ENCODE data around the genes SYTL4, BTK, TMSB15A and CLDN2.

GRCh38 chrX:97310381-97310798, 426.7 kb downstream of the RPA4 start:
- RRBS, result no CpG with 5 or more reads among the region's 9 CpGs

GRCh38 chrX:100651989-100652504, 8.0 kb downstream of the SRPX2 start:
- RRBS, result no CpG with 5 or more reads among the region's 2 CpGs

- RRBS, result 3% methylated on average over 8 of the region's 18 CpGs
These were observed at the start of gene SYTL4 for GRCh38 chrX:100732024-100732601. TSS of gene SYTL4 (minus strand) at chrX:100732121.

DNA sequence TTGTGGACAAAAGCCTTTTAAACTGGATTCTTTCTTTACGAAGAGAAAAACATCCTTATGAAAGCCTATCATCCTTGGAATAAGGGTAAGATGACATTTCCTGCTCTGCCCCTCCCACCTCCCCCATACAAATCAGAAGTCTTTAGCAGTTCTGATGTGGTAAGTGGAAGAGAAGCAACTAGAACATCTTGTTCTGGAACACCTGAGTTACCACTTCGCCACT, 4.4 kb downstream of the XKRX start:
- RRBS, result no CpG with 5 or more reads among the region's 2 CpGs

DNA sequence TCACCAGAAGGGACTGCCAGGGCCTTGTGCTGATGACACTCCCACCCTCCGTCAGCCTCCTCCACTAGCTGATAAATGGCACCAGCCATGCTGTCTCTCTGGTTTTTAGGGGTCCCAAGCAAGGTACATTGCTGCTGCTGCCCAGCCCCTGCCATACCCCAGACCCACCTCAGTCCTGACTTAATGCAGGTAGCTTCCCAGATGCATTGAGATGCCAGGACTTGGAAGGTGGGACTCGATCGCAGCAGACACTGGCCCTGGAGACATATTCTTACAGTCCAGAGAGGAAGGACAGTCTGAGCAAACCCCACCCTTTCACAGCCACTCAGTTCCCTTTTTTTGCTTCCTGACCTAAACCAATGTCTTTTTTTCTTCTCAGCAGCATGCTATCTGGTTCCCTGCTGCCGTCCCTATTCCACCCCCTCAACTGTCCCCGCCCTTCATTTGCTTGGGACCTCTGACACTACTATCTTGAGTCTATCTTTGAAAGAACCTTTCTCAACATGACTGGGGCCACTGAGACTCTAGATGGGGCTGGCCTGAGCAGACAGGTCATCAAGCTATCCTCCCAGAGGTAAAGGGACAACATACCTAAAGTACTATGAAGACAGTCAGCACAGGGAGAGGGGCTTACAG, at the start of gene BTK:
TSS of gene BTK (minus strand) at position 298 of the 636 bp plus-strand sequence.
- RRBS, result no CpG with 5 or more reads among the region's 5 CpGs

DNA sequence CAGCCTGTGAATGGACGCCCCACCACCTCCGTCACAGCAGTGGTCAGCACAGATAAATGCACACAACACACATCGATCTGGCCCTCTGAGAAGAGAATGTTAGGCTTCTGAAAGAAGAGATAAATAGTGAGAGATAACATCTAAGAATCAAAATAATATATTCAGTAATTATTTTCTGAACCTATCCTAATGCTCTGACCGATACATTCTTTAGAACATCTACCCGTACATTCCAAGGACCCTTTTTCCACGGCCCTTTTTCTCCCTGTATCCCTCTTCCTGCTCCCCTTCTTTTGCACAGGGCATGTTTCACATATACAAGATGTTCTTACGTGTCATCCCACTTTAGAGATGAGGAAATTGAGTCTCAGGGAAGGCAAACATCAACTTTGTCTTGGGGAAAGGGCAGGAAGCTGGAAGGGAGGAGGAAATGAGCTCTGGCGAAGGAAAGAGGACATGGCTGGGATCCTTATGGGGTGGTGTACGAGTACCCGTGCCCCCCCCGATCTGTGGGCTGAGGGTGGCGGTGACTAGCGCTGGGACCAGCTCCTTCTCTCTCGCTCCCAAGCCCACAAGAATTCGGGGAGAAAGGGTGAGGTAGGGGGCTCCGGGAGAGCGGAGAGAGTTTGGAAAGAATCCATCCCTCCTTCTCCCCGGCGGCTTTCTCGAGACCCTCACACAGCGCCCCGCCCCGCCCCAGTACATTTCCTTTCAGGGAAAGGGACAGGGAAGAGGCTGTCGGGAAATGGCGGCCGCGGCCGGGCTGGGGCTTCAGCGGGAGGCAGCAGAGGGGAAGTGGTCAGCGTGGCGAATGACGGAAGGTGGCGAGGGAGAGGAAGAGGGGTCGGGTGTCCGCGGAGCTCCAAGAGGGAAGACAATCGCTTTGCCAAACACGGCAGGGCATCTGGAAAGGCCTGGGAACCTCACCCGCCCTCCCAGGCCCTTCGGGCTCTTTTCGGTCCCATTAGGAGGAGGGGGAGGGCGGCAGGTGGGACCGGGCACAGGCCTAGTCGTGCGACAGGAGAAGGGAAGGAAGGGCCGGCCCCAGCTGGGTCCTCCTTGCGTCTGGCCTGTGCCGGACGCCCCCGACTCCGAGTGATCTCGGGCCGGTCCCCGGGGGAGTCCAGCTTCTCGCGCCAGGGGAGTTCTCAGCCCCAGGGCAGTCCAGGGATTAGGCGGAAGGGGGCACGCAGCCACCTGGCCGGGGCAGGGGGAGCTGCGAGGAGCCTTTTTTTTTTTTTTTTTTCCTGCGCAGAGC, 10.0 kb downstream of the HNRNPH2 start:
- RRBS, result 5% methylated on average over 3 of the region's 61 CpGs

DNA sequence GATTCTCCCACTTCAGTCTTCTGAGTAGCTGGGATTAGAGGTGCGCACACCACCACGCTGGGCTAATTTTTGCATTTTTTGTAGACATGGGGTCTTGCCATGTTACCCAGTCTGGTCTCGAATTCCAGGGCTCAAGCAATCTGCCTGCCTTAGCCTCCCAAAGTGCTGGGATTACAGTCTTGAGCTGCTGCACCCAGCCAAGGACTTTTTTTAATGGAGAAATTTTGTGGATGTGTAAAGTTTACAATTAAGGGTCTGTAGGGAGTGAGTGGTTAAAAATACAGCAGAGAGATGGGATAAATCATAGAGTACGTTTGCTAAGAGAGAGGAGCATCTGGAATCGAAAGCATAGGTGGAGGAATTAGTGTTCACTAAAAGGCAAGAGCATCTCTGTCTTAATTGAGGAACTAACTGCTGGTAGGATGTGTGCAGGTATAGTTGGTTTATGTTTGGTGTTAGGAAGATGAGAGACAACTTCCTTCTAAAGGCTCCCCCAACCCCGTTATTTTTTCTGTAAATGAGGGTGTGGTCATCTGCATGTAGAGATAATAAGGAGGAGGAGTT, 18.0 kb downstream of the HNRNPH2 start:
- RRBS, result no CpG with 5 or more reads among the region's 6 CpGs

DNA sequence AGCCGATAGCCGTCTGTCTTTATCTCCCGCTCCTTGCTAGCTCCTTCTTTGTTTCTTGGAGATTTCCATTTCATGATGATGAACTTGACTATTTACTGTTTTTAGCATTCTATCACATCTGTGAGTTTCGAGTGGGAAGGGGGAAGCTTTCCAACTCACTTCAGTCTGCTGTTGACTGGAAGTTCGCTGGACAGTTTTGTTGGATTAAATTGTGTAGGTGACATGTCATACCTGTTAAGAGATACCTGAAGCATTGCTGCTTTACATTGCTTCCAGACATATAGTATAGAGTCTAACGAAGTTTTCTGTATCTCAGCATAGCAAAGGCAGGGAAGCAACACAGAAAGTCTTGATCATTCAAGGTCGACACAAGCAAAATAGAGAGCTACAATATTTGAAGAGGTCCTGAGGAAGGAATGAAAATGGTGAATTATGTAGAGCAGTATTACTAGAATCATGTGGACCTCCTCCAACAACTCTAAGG, 15.3 kb downstream of the ARMCX3 start:
- RRBS, result no CpG with 5 or more reads among the region's 7 CpGs

GRCh38 chrX:101658262-101659003, 1.2 kb downstream of the ARMCX2 start:
- RRBS, result no CpG with 5 or more reads among the region's 22 CpGs

GRCh38 chrX:101930218-101930621, 1.6 kb downstream of the ZMAT1 start:
- RRBS, result no CpG with 5 or more reads among the region's 1 CpG

DNA sequence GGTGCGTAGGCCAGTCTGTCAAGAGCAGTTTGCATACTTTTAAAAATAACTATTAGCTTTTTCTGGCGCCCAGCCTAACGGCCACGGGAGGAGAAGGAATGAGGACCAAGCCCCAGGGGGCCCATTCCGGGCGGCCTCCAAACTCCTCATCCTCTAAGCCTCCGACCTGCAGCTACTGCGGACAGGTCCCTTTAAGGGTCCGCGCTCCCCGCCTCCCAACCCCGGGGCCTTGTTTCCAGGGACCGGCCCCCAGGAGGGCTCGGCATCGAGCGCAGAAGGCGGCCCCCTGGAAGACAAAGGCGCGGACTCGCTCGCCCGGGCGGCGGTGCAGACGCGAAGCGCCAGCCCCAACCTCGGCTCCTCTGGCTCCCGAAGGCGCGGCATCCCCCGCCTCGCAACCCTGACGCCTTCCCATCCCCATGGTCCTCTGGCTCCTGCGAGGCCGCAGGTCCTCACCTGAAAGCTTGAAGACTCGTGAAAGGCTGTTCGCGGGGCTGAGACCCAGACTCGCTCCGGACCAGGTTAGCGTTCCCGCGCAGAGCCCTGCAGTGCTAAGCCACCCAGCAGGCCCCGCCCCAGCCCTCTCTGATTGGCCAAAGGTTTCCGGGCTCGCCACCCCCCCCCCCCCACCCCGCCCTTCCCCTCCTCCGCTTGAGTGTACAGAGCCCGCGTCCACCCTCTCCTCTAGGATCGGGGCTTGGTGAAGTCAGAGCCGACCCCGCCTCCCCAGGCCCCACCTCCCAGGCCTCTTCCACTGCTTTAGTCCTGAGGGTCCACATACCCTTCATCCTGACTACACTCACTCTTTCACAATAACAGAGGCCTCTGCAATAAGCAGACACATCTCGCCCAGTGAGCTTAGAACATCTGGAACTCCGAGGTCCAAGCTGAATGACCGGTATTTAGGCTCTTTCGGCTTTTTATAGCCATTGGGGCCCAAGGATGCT, at the start of gene TMSB15A:
TSS of gene TMSB15A (minus strand) at position 530 of the 947 bp plus-strand sequence.
- RRBS, result 3% methylated on average over 17 of the region's 58 CpGs

- RRBS, result no CpG with 5 or more reads among the region's 3 CpGs
These were observed 3.6 kb downstream of the GPRASP1 start for GRCh38 chrX:102654811-102655266.

DNA sequence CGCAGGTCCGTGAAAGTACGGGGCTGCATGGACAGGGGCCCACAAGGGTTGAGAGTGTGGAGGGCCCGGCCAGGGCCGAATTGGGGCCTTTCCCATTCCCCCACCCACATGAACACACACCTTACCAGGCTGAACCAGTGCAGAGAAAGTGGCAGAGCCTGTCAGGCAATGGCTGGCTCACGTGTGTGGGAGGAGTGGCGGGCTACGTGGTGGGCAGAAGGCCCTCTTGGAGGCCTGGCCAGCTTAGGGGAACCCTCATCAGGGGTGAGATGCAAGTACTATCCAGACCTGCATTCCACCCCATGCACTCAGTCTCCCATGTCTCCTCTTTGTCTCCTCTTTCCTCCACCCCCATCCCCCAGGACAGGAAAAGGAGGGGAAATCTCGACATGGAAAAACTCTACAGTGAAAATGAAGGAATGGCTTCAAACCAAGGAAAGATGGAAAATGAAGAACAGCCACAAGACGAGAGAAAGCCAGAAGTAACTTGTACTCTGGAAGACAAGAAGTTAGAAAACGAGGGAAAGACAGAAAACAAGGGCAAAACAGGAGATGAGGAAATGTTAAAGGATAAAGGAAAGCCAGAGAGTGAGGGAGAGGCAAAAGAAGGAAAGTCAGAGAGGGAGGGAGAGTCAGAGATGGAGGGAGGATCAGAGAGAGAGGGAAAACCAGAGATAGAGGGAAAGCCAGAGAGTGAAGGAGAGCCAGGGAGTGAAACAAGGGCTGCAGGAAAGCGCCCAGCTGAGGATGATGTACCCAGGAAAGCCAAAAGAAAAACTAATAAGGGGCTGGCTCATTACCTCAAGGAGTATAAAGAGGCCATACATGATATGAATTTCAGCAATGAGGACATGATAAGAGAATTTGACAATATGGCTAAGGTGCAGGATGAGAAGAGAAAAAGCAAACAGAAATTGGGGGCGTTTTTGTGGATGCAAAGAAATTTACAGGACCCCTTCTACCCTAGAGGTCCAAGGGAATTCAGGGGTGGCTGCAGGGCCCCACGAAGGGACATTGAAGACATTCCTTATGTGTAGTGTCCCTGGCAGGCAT, 1.3 kb downstream of the TCEAL4 start:
- RRBS, result no CpG with 5 or more reads among the region's 14 CpGs

DNA sequence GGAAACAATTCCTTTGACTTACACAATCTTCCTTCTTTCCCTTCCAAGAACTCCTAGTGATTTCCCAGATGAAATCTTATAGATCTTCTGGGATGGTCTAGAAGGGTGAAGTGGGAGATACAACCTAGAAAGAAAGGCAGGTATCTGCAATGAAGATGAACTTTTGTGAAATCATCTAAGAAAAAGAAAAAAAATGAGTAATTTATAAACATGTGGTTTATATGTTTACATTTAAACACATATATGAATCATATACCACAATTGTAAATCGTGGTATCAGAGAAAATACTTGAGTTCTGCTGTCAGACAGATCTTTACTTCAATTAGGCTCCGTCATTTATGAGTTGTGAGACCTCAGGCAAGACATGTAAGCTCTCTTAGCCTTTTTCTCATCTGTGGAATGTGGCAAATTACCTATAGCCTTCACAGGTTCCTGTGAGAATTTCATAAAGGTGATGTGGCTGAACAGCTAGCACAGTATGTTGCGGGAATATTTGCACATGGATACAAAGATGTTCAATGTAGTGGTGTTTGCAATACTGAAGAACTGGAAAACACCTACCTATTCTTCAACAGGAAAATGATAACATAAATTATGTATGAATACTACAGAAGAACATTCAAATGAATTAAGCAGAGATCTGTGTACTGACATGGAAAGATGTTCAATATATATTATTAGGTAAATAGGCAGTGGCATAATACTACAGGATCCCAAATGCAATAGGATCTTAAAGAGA, 7.9 kb downstream of the MORF4L2 start:
- RRBS, result no CpG with 5 or more reads among the region's 3 CpGs

DNA sequence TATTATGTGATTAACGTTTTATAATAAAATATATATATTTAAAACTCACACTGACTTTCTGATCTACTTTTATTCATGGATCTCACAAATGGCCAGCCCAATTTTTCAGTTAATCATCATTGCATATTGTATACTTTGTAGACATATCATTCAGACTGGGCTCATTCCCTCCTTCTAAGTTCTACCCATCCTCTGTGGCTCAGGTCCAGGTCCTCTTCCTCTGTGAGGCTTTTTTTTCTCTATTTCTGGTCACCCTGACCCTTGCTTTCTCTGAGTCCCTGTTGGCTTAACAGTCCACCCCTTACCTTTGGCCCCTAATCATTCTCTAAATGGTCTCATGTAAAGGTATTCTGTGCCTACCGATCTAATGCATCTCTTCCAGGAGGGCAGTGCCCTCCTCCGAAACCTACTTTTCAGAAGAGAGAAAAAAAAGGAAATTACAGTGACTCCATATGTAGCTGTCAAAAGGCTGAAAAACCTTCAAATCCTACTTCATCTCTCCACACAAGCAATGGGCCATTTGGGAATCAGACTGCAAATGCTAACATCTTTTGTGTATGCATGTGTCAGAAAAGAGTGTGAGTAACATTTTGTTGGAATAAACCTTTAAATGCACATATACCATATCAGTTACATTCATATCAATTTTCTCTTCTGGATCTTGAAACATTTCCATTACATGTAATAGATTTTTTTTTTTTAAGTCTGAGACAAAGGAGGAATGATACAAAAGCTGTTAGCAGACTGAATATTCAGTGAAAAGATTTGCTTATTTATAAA, 2.7 kb downstream of the MORF4L2 start:
- RRBS, result no CpG with 5 or more reads among the region's 3 CpGs

DNA sequence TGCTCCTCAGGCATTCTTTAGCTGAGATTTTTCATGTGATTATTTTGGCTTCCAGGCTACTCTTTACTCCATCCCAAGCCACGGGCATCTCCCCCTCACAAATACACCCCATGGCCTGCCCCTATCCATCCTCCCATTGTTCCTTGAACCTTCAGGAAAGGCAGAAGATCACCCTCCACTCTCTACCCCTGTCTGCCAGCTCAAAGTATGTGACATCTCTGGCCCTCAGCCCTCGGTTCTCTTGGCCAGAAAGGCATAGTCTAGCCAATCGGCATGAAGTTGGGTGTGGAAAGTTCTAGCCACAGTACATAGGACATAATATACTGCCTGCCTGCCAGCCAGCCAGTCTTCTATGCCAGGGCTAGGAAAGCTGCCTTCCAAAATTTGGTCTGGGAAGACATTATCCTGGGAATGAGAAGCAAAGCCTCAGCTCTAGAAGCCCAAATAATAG, 3.2 kb upstream of the PLP1 start:
- RRBS, result no CpG with 5 or more reads among the region's 3 CpGs

- RRBS, result no CpG with 5 or more reads among the region's 26 CpGs
These were observed 971 bp downstream of the ZCCHC18 start for GRCh38 chrX:104113139-104113848.

DNA sequence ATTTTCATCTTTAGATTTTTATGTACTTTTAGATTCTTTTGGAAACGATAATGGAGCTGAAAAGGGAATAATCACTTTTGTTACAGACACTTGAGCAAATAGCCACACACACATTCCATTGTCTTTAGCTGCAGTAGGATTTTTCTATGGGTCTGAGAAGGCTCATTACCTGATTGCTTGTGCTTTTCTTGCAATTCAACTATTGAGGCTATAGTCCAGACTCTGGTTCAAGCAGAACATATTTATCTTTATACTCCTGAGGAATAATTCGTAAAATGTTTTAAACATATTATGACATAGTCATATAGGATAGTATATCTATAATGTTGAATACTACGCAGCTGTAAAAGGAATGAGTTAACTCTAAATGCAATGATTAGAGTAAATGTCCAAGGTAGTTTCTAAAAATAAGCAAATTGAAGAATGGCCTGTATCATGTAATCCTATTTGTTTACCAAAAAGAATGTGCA, 1.3 kb downstream of the PWWP3B start:
- RRBS, result no CpG with 5 or more reads among the region's 3 CpGs

GRCh38 chrX:106920204-106920462, at the start of gene CLDN2:
TSS of gene CLDN2 (plus strand) at chrX:106920402.
- RRBS, result no CpG with 5 or more reads among the region's 3 CpGs

DNA sequence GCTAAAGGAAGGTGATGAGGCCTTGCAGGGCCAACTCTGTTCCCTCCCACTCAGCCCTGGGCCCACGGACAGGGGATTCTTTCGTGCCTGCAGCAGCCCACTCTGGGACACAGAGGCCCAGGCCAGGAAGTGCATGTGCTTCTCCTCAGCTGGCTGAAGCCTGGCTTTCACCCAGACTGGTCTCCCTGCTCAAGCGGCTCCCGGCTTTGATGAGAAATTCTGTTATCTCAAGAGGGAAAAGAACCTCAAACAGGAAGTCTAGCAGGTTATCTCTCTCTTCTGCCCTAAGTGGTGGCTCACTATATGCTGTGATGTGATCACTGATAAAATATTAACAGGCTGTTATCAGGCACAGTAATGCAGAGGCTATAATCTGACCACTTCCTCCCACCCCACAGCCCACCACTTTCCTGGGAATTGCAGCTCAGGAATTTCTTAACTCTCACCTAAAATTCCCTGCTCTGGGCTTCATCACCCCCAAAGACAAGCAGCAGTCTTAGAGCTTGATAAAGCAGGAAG, 13.3 kb downstream of the CLDN2 start:
- RRBS, result no CpG with 5 or more reads among the region's 4 CpGs

Measured in aortic smooth muscle cell (primary cell).